ENCODE measurements around a stretch of chr10.

DNA sequence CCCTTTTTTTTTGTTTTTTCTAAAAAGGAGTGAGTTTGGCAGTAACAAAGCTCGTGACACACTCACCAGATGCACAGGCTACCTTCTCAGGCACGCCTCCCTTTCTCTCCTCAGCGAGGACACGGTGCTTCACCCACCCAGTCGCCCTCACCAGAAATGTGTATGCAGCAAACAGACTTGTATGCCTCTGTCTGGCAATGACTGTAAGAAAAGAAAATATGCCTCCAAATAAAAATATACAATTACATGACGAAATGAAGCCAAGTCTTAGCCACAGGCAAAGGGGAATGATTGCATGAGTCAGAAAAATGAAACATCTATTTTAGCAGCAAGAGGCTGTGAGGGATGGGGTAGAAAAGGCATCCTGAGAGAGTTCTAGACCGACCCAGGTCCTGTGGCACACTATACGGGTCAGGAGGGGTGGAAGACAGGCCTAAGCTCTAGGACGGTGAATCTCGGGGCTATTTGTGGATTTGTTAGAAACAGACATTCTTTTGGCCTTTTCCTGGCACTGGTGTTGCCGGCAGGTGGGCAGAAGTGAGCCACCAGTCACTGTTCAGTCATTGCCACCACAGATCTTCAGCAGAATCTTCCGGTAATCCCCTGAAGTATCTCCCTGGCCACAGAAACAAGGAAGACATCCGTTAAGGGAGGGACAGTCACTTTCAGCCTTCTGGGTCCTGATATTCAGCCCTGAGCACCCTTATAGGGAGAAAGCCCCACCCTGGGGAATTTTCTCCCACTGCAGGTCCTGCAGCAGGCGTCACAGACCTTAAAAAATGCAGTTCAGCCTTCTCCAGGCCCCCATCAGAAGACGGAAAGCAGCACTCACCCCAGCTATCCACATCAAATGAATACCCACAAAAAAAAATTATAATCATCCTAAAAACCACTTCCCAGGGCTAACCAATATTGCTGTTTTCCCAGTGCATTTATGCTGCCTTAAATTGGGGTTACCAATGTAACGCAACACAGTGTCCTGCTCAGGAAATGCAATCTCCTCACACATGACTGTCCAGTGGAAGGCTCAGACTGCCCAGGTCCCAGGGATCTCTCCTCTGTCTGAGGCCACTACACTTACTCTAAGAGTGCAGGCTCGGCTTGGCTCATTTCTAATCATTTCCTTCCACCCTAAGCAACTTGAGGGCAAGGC lies 23.1 kb downstream of the PLAC9 start:
- RRBS, result 52% methylated on average over 2 of the region's 17 CpGs

DNA sequence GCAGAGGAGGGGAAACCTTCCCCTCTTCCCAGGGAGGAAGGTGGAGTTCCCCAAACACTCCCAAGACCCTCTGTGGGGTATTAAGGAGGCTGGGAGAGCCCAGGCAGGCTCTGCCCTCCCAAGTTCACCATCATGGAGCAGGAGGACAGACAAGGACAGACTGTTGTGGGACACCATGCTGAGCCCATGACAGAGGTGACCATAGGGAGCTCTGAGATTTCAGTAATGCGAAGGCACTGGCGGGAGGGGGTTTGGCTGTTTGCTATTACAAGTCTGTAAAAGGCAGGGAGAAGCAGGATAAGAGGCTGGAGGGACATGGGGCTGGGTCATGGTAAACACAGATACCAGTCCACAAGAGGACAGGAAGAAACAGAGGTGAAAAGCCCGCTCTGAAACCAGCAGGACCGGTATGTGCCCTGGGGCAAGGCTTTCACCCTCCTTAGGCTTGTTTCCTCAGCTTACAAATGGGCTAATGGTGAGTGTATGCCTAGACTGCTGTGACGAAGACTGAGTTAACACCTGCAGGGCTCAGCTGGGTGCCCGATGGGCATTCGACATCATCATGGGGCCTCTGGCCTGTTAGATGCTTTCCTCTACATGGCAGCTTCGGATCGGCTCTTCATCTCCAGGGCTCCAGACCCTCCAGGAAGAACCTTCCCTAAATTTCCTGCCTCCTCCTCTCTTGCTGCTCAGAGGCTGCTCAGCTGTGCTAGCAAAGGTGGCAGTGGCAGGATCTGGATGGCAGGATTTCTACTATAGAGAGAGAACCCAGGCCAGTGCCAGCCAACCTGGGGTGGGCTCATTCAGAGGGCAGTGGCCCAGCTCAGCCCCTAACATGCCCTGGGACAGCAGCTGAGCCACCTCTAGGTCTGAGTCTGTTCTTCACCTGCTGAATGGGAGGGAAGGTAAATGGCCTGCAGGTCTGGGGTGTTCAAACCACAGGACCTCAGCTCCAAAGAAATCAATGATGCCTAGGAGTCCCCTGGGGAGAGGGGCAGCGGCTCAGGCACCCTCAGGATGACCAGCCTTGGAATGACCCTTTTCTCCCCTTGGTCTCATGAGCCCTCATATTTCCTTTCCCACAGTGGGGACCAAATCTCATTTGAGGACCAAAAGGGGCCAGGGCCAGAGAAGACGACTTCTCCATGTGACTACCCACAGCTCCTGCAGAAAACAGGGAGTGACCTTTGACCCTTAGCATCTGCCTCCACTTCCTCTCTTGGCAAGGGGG lies 33.8 kb downstream of the ANXA11 start:
- RRBS, result no CpG with 5 or more reads among the region's 11 CpGs

DNA sequence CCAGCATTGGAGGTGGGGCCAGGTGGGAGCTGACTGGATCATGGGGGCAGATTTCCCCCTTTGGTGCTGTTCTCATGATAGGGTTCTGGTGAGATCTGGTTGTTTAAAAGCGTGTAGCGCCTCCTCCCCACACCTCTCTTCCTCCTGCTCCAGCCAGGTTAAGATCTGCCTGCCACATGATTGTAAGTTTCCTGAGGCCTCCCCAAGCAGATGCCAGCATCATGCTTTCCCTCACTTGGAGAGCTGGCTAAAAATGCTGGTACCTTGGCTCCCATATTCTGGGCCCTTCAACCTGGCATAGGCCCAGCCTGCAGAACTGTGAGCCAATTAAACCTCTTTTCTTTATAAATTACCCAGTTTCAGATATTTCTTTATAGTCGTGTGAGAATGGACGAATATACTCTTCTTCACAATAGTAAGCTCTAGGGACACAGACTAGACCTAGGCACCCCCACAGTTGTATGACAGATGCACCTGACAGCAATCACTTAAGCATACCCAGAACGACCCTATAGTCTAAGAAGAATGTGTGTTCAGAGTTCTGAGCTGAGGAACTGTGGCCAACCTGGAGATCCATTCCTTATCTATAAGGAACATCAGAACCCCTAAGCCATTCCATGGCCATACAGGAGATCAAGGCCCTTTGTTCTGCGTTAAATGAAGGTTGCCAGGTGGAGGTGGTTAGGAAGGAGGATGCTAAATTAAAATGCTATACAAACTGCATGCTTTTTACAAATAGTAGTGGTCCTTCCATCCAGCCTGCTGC lies 26.1 kb downstream of the ANXA11 start:
- RRBS, result no CpG with 5 or more reads among the region's 6 CpGs

DNA sequence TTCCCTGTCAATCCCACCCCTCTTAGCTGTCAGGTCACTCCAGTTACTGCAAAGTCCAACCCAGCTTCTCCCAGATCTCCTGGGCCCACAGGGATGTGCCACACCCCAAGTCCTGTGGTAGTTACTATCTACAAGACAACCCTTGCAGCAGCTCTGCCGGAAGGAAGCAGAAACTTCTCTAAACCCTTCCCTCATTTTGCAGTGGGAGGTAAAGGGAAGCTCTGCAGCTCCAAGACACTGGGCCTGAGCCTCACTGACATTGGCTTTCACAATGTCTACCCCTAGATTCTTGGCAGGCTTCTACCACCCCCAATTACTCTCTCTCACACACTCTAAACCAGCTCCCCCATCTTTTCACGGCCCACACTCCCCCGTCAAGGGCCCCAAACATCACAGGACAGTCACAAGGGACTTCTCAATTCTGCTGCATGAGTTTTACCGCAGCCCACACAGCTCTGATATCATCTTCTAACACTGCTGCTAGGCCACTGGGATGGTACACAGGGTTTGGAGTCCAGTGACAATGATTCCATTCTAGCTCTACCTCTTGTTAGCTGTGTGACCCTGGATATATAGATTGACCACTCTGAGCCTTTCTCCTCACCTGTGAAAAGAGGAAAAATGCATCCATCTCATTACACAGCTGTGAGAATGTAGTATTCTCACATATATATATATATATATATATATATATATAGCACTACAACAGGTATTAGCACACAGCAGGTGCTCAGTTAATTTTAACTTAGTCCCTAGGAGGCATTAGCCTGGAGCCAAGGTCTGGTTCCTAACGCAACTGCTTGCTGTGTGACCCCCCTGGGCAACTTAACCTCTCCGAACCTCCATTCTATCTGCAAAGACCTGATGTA lies 17.3 kb downstream of the ANXA11 start:
- RRBS, result no CpG with 5 or more reads among the region's 6 CpGs

DNA sequence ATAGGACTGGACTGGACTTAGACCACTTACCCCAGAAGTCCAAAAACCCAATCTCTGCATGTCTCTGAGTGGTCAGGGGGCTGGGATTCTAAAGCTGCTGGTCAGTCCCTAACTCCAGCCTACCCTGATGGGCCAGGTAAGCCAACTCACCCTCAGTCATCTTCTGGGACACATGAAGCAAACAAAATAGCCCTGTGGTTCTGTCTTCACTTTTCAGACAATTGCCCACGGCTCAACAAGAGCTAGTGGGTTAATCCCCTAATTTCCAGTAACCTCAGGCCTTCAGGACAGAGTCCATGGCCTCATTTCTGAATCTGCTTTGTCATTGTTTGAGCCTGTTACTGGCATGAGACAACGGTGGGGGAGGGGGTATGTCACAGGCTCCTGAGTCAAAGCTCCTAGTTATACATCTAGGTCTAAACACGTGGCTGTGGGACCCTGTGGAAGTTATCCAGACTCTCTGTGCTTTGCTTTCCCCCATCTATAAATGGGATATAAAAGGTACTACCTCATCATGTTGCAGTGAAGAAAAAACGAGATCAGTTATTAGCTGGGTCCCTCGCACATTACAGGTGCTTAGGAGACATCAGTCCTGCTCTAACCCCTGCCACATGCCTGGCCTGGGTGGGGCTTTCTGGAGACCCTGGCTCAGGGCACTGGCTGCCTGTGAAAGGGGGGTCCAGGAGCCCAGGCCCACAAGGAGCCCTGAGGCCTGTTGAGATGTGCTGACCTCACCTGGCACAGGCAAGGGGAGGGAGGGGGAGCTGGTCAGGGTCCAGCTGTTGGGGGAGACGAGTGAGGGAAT lies 16.6 kb downstream of the MAT1A start:
- RRBS, result no CpG with 5 or more reads among the region's 6 CpGs

DNA sequence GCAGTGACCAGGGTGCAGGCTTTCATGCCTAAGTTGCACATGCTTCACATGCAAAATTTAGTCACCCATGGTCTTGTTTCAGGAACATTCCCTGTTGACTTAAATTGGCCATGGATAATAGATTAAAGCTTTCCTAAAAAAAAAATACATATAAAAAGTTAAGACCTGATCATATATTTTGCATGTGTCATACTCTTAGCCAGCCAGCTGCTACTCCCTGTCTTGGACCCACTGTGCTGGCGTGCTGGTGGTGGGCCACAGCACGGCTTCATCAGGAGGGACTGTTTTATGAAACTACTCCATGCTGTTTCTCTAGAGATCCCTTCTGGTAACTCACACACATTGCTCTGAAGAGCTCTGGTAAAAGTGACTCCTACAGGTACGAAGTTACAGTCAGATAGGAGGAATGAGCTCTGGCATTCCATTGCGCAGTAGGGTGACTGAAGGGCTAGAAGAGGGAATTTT lies 778 bp downstream of the MAT1A start:
- RRBS, result no CpG with 5 or more reads among the region's 4 CpGs

DNA sequence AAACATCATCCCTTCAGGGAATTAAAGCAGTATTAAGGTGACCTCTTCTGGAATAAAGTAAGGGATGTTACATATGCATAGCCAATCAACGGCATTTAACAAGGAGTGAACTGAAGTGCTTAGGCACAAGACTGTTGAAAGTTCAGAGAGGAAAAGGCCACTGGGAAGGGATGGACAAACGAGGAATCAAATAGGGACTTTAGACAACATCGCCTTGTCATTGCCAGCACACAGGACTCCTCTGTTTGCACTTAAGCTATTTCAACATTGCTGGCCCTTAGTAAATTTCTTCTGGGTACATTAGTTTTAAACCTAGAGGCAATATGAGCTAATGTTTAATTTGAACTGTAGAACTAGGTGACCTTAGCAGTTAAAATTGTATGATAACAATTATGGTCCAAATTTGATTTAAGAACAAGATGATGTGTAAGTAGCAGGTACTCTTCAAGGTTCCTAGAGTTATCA lies 1.4 kb upstream of the MAT1A start:
- RRBS, result no CpG with 5 or more reads among the region's 3 CpGs

DNA sequence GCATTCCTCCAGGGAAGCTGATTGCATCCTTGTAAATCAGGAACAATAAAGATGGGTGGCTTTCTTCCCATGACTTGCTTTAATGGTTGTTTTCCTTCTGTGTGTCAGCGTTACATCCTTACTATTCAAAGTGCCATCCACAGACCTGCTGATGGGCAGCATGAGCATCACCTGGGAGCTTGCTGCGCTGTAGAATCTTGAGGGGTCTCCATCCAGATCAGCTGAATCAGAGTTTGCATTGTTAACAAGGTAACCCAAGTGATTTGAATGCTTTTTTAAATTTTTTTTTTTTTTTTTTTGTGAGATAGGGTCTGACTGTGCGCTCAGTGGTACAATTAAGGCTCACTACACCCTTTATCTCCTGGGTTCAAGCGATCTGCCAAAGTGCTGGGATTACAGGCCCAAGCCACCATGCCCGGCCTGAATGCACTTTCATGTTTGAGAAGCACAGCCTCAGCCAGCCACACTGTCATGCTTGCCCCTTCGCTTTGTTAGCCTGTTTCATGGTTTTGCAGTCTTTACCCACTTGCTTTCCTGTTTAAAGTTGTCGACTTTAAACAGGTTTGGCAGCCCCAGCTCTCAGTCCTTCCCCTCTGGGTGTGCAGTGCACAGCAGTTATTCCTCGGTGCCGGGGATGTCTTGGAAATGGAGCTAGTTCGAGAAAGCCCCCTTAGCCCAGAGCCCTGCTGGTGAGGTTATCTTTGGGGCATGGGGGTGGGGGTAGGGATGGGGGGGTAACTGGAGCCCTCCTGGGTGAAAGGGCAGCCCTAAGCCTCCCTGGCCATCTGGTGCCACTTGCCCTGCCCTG lies 14.5 kb downstream of the TSPAN14 start:
- RRBS, result no CpG with 5 or more reads among the region's 10 CpGs

DNA sequence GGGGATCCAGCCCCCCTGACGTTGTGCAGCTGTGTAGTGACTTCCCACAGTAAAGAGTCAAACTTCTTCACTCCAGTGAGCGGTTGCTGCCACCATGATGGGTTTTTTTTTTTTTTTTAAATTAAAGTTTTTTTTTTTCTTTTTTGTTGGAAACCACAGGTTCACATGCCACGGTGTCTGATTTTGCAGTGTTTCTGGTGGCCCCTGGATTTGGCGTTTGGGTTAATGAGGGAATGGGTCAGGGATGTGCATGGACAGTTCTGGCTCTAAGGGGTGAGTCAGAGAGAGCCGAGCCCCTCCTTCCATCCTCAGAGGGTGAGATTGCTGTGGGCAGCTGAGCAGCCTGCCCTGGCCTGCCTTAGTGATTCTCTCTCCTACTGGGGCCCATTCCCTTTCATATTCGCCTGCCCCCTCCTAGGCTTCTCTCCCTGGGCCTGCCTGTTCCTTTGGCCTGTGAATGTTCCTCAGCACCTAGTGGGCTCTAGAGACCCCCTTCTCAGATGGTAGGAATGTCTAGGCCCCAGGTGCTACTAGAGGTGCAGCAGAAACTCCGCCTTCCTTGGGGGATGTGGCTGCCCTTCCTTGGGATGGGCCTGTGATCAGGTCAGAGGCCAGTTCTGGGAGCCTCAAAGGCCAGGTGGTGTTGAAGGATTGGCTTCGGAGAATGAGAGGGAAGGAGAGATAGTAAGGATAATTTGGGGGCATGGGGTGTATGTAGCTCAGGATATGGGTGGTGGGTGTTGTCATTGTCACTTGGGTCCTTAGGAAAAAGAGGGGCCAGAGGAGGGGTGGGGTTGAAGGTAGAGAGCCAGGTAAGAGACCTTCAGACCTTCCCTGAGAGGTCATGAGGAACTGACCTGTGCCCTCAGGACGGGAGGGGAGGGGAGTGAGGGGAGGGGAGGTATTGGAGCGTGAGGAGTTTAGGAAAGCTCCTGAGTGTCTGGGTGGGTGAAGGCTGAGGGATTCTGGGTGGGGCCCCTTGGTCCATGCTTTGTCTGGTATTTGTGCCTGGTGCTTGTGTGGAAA lies 19.8 kb downstream of the TSPAN14 start:
- RRBS, result no CpG with 5 or more reads among the region's 10 CpGs

DNA sequence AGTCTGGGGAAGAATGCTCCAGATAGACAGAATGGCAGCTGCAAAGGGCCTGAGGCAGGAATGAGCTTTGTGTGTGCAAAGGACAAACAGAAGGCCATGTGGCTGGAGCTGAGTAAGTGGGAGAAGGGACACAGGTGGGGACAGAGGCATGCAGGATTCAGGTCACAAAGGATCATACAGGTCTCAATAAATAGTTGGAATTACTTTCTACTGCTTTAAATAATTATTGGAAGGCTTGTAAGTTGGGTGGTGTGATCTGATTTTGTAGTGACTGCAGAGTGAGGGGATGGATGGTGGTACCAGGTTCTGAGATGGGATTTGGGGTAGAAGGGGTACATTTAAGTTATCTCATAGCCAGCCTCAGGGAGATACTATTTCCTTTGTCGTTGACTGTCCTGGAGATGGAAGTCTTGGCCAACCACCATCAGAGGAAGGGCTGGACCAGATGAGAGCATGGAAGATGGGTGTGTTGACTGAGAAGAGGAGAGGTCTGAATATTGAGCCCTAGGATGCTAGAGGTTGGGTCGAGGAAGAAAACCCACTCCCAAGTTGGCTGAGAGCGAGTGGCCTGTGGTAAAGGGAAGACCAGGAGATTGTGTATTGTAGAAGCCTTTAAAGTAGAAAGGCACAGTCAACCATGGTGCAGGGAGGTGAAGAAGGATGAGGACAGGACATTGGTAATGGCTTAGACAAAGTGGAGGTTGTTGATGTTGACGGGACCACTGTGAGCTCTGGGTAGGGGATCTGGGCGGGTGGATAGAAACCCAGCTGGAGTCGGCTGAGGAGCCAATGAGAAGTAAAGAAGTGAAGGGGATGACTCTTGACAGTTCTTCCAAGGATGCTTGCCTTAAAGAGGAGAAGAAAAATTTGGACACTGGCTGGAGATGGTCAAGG lies 36.0 kb downstream of the TSPAN14 start:
- RRBS, result no CpG with 5 or more reads among the region's 6 CpGs

- RRBS, result 1% methylated on average over 6 of the region's 26 CpGs
Observed at GRCh38 chr10:80509143-80510220, 28.2 kb upstream of the SH2D4B start.

- RRBS, result no CpG with 5 or more reads among the region's 6 CpGs
Observed at GRCh38 chr10:83454080-83454514, 685.2 kb upstream of the GHITM start.

DNA sequence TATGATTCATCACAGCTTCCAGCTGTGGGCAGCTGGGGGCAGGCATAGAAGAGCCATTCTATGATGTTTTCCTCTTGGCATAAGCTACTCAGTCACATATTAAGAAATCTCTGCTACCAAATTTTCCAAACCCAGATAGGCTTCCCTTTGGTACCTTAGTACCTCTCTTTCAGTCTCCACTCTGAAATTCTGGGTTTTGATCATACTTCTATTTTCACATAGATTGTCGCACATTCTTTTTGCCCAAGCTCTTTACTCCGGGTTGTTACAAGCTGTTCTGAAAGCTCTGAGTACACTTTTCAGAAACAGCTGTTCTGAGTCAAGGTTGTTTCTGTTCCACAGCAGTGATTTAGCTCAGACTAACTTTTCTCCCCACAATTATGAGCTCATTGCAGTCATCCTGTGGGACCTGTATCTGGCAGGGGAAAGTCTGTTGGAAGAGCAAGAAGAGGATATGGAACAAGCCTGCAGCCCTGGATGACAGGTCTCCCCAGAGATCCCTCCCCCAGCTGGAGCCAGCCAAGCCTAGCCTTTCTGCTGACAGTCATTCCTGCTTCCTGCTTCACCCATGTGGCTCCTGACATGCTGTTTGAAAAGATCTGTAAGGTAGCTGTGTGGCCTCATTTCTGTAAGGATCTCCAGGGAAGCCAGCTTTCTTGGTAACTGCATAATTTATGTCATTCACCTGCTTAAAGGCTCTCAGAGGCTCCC lies 599.5 kb upstream of the GHITM start:
- RRBS, result no CpG with 5 or more reads among the region's 2 CpGs

DNA sequence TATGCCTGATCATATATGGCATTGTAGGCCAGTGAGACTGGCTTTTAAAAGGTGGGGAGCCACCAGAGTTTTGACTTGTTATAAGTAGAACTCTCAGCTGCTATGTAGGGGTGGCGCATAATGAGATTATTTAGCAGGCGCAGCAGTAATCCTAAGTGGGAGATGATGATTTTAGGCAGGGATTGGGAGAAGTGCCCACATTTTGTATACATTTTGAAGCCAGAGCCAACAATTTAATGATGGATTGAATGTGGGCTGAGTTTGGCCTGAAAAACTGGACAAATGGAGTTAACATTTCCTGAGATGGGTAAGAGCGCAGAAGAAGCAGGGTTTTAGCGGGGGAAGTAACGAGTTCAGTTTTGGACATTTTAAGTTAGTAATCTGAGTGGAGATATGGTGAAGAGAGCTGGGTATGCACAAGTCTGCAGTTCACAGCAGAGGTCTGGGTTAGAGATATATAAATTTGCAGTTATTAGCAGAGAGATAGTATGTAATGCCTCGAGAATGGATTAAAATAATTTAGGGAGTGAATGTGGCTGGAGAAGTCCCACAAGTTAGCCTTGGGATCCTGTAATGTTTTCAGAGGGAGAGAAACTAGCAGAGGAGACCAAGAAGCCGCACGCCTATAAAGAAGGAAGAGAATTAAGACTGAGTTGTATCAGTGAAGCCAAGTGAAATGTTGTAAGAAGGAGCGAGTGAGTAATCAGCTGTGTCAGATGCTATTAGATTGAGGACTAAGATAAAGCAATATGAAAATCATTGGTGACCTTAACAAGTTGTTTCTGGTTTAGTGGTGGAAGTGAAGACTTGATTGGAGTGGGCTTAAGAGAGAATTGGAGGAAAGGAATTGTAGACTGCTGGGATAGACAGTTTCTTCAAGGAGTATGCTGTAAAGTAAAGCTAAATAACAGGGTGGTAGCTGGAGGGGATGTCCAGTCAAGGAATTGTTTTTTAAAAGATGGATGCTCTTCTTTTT lies 8.6 kb downstream of the CCSER2 start:
- RRBS, result no CpG with 5 or more reads among the region's 9 CpGs

GRCh38 chr10:84436707-84437228 lies 108.4 kb downstream of the CCSER2 start:
- RRBS, result no CpG with 5 or more reads among the region's 6 CpGs

- RRBS, result no CpG with 5 or more reads among the region's 2 CpGs
Observed at GRCh38 chr10:85791346-85791760, 575.2 kb downstream of the GRID1 start.

DNA sequence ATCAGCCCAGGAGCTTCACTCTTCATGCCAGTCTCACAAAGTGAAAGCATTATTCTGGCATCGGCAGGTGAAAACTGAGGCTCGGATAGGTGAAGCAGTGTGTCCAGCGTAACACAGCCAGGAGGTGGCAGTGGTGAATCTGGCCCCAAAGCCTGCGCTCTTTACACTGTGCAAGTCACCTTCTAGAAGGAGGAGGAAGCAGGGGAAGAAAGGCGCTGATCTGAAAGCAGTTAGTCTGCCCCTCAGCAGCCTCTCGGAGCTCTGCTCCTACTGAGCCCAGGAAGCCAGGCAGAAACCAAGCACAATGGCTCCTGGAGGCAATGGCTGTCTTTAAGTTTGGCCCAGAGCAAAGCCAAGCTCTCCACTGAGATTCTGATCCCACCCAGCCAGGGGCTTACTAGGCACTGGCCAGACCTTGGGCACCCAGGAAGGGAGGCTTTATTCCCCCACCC lies 104.6 kb downstream of the GRID1 start:
- RRBS, result no CpG with 5 or more reads among the region's 6 CpGs

DNA sequence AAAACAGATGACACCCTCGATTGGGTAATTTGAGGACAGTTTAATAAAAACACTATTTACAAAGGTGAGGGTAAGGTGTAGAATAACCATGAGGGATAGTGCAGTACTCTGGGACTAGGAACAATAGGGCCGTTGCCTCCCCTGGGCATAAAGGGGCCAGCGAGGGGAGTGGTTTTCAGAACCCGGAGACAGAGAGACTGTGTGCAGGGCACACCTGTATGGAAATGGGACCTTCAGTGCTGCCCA lies 35.2 kb upstream of the WAPL start:
- RRBS, result no CpG with 5 or more reads among the region's 4 CpGs